Anterior vena cava (tissue), 1 donor: Measurements from ENCODE around the genes GKN2, AAK1 and FAM136A.

DNA sequence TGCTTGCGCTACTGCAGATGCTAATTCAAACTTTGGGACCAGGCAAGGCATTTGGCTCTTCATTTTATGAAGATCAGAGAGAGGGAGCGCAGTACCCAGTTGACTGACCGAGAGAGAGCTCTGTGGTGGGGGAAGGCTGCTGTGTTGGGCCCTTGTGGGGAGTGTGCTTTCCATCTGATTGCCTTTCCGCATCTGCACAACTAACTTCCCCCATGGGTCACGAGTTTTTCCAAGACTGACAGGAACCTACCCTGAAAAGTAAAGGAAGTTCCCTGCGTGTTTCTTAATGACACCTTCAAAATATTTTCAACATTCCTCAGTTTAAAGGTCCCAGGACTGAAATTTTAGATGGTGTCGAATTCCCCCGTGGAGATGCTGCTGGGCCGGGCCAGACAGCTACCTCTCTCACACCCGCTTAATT is 2.5 kb upstream of the ARHGAP25 start:
- PRO-cap: no peak

GRCh38 chr2:68952689-68953275 is at the start of gene GKN2:
Gene GKN2, minus strand, starts transcription at chr2:68952893.
- PRO-cap: no peak

GRCh38 chr2:69177764-69178803 is 165.1 kb downstream of the ANTXR1 start:
- PRO-cap: unidirectional peak, minus-strand start at chr2:69178196; bidirectional peak, plus-strand start at chr2:69178625, minus-strand start at chr2:69178336

DNA sequence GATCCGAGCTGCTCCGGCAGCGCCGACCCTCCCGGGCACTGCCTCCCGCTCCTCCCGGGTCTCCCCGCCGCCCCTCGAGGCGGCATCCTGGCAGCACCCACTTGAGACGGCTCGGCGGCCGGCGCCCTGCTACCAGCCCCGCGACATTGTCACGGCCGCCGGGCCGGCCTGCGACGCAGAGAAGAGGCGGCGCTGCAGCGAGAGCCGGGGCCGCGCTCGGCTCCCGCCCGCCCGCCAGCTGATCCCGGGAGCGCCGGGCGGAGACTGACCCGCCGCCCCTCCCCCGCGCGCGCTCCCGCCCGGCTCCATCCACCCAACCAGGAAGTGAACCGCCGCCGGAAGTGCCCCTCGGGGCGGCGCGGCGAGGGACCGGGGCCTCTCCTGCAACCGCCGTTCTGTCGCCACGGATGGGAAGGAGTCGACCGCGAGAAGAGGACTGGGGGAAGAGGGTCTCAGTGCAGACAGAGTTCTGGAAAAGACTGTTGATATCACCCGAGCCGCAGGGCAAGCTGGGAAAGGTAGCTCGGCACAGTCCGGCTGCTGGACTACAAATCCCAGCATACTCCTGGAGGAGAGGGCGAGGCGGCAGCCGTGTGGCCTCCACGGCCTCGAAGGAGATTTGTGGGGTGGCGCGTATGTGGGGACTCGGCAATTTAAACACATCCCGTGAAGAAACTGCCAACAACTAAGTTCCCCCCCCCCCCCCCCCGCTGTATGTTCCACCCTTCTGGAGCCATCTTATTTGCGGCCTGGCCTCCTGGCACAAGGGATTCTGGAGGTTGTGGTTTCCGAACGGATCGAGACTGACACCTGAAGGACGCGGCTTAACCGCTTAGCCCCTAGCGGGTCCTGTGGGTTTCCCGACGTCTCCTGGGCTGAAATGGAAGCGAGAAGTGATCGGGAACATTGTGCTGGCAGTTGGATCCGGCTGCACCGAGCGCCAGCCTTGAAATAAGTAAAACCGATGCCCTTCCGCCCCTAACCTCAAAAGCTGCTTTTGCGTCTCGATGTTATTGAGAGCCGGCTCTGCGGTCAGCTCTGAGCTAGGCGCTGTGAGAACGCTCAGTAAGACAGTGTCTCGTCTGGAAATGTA is at the start of gene AAK1:
AAK1 (minus strand) TSS at position 266 of the 1,093 bp plus-strand sequence.
- PRO-cap: bidirectional peak, plus-strand start at position 342 of the sequence, minus-strand start at position 240 of the sequence; unidirectional peak, plus-strand start at position 765 of the sequence; bidirectional peak, plus-strand start at position 1,013 of the sequence, minus-strand start at position 952 of the sequence

DNA sequence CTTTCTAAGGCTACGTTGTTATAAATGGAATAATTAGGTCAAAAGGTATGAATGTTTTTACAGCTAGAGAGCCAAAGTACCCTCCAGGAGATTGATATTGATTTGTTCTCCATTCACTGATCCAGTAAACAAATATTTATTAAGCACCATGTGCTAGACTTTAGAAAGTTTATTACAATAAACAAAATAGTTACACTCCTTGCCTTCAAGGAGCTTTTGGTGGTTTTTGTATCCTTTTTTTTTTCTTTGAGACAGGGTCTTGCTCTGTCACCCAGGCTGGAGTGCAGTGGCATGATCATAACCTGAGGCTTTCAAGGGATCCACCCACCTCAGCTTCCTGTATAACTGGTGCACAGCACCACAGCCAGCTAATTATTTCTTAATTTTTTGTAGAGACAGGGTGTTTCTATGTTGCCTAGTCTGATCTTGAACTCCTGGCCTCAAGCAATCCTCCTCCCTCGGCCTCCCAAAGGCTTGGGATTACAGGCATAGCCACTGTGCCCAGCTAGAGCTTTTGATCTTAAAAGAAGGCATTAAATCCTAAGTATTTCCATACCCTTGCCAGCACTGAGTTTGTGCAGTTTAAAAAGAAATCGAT is 6.8 kb upstream of the AAK1 start:
- PRO-cap: no peak

GRCh38 chr2:69652437-69652708 is 8.8 kb upstream of the AAK1 start:
- PRO-cap: no peak

GRCh38 chr2:69673997-69674838 is 30.7 kb upstream of the AAK1 start:
- PRO-cap: no peak

DNA sequence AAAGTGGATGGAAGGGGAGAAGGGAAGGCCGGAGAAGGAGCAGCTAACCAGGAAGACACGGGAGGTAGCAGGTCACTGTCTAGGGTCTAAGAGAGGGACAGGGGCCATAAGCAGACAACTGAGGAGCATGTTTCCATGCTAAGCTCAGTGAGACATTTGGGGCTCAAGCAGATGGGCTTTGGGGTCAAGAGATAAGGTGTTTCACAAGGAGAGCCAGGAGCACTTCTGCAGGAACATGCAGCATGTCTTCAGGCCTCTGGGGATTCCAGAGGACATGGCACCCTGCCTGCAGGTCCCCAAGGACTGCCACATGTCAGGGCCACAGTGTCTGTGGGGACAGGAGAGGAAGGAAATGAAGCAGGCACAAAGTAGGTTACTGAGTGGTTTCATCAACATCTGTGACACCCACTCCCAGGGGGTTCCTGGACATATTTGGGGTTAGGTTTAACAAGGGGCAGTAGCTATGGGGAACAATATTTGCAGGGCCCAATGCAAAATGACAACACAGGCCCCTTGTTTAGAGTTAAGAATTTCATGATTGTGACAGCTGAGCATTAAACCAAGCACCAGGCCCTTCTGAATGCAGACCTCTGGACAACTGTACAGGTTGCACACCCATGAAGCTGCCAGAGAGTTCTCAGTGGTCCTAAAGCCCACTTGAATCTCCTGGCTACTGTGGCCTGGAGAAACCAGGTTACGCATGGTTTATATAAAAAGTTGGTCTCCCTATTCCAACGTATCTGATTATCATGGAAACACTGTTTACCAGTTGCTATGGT is 48.4 kb upstream of the ANXA4 start:
- PRO-cap: no peak

GRCh38 chr2:69740641-69740956 is 1.3 kb upstream of the ANXA4 start:
- PRO-cap: no peak

DNA sequence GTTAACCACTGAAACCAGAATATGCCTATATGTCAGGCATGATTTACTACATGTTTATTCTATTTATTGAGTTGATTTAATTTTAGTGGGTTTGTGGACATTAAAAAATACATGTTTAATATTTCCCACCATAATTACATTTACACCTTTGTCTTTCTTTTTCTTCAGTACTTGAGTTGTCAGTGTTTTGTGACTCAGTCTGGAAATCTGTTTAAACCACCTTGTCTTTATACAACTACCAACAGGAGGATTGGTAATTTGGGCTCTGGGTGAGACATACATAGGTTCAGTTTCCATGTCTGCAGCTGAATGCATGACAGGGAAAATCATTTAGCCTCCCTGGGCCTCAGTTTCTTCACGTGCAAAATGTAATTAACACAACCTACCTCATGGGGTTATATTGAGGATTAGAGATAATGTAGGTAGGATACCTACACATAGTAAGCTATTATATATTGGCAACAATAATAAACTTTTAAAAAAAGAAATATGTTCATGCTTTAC is 1.9 kb upstream of the MXD1 start:
- PRO-cap: no peak

DNA sequence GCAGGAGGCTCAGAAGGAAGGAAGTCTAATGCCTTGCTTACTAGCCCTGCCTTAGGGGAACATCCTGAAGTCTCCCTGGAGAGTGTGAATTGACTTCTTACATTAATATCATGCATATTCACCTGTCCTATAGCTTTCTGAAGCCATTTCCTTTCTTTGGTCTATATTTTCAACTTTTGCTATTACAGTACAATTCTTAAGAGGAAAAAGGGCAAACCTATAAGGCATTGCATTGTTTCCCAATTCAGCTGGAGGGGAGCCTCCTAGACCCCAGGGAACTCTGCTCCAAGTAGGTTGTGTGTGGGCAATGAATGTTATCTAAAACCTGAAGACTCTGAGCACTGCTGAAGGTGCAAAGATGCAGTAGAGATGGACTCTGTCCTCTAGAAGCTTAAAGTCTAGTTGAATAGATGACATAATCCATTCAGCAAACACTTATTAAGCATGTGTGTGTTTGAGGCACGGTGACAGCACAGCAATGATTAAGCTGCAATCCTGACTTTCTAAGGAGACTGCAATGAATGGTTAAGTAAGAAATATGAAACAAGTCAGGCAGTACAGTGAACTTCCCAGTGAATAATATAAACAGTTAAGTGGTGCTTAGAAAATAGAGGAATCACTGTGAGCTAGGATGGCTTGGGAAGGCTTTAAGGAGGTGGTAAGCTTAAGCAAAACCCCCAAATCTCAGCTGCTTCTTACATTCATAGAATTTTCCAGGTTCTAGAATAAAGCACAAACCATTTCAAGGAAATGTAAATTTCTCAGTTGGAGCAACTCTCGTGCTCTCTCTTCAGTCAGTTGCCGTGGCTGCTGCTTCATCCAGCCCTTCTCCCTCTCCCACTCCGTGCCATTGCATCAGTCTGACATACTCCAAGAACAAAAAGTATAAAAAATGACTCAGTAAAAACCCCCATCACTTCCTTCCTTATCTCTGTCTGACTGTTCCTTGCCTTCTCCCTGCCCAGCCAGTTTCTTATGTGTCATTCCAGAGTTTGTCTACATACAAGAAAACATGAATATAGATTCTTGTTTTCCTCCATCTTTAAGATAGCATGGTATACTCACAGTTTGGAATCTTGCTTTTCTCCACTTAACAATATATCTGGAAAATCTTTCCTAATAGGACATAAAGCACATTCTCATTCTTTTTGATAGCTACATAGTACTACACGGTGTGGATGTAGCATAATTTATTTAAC is 19.1 kb downstream of the MXD1 start:
- PRO-cap: bidirectional peak, plus-strand start at position 928 of the sequence, minus-strand start at position 800 of the sequence

DNA sequence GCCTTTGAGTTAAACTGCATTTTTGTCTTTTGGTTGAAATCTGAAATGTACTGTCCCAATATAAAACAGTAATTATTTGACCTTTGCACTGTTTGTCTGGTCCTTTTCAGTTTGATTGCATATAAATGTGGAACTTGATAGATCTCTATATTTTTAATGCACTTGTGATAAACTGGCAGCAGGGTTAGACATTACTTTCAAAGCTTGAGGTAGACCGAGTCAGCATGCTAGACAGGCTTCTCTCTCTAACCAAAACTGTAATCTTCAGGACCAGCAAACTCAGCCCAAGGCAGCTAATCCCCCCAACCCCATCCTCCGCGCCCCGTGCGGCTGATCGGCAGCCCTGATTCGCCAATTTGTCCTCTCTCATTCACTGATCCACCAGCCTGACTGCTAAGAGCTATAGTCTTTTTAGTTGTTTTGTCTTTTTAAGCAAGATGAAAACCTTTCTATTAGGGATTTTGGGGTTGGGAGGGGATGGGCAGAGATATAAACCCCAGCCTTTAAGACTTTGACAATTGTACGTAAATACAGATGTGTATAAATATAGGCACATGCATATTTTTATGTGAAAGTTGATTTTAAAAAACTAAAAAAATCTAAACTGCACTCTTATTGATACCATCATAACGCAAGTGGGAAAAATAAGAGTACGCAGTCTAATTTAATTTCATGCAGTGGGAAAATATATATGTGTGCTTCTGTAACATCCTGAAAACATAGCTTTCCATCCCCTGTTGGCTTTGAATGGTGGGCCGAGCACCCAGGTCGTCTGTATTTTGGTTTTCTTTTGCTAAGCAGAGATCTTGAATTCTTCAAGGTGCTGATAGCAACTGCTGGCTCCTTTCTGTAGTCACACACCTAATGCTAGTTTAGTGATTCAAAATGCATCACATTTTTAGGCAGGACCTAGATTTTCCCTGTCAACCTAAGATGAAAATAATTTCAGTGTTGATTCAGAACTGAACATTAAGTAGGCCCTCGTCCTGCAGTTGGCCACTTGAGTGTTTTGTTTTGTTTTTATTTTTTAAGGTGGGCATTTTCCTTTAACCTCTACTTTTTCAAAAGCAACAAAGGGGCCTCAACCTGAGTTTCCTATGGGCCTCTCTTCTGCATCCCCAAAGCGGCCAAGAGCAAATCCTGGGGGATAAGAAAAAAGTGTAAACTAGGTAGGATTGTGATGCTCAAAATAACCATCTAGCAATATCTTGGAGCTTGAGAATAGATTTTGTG is 20.5 kb downstream of the ASPRV1 start:
- PRO-cap: no peak

DNA sequence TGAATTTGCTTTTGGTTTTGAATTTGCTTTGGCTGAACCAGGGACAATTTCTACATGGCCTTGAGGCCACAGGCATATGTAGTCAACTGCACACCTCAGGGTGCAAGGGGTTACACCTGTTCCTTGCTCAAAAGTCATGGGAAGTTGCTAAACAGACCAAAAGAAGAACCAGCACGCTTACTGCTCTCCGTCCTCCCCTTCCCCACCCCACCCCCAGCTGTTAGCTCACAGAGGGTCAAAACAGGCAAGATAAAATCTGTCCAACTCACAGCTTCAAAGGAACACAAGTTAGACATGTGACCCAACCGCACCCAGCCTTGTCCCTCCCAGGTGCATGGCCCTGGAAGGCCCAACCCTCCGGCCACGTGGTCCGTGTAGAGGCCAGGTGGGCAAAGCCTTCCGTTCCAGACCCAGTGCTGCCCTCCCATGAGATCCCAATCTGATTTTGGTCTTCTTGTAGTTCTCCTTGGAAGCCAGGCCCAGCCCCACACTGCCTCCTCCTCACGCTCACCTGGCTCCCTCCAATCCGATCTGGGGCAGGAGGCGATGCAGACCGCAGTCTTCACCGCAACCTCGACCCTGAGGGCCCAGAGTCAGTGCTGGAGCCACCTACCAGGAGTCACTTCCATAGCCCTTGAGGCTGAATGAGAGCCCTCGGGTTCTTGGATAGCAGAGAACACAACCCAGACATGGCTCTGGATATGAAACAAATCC is 14.5 kb upstream of the ASPRV1 start:
- PRO-cap: no peak

- PRO-cap: bidirectional peak, plus-strand start at chr2:70035104, minus-strand start at chr2:70034942
Observed at GRCh38 chr2:70034744-70035361, 52.4 kb upstream of the PCBP1 start.

DNA sequence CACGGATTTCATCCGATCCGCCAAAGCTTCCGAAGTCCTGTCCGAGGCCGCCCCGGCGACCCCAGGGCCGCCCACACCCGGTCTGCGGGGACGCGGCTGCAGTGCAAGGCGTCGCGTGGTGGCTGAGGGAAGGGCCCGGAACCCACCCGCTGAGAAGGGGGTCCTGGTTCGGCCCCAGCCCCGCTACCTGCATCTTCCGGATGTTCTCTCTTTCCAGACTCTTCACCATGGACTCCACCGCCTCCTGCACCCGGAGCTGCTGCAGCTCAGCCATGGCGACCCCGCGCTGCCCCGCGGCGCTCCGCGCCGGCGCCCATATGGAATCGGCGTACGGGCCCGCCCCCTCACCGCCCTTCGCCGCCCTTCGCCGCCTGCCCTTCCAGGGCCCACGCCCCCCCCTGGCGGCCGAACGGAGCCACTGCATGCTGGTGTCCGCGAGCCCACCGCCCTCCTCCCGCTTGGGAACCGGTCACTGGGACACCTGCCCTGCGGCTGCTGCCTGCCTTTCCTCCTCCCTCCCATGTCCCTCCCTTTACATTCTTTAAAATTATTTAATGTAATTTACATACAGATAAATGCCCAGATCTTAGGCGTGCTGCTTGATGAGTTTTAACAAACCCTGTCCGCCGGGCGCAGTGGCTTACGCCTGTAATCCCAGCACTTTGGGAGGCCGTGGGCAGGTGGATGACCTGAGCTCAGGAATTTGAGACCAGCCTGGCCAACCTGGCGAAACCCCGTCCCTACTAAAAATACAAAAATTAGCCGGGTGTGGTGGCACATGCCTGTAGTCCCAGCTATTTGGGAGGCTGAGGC is at the start of gene FAM136A:
FAM136A (minus strand) TSS at position 330 of the 813 bp plus-strand sequence.
- PRO-cap: unidirectional peak, minus-strand start at position 317 of the sequence

DNA sequence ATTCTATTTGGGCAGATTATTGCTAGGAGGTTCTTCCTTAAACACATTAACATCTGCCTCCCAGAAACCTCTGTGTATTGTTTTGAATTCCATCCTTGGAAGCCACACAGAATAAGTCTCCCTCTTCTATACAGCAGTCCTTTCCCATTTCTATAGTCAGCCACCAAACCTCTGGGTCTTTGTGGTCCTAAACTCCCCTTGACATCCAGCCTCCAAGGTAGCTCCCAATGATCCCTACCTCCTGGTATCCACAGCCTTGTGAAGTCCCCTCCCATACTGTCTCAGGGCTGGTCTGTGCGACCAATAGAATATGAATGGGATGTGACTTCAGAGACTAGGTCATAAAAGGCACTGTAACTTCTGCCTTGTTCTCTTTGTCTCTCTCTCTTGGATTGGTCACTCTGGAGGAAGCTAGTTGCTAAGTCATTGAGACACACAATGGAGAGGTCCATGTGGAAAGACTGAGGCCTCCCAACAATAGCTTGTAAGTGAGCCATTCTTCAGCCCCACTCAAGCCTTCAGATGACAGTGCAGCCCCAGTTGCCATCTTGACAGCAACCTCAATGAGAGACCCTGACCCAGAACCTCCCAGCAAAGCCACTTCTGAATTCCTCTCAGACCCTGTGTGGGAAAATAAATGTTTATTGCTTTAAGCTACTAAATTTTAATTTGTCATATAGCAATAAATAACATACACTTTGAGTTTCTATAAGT is 72.1 kb downstream of the TGFA start:
- PRO-cap: no peak

DNA sequence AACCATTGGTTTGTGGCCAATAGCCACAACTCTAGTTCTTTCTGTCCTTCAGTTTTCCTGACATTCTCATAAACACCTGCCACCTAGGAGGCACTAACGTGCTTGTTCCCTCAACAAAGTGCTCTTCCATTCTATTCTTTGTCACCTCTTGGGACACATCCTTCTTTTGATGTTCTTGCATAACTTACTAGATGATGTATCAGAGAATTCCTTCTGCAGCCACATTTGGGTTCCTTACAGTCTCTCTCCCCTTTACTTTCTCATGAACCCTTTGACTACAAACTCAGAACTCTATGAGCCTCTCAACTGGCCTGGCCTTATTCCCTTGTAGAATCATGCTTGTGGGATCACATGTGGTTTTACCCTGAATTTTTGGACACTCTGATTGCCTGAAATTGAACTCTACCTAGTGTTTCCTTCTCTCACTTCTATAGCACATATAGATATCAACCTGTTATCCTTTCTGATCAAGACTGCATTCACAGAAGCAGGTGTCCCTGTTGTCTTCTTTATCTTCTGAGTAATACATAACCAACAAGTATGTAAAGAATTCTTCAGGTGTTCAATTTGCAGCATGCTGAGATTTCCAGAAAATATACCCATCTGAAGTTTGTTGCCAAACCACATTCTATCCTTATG is 69.8 kb downstream of the TGFA start:
- PRO-cap: no peak

GRCh38 chr2:70524824-70525661 is 28.6 kb downstream of the TGFA start:
- PRO-cap: no peak

- PRO-cap: no peak
Observed at GRCh38 chr2:70977757-70978206, 648 bp upstream of the ANKRD53 start.

DNA sequence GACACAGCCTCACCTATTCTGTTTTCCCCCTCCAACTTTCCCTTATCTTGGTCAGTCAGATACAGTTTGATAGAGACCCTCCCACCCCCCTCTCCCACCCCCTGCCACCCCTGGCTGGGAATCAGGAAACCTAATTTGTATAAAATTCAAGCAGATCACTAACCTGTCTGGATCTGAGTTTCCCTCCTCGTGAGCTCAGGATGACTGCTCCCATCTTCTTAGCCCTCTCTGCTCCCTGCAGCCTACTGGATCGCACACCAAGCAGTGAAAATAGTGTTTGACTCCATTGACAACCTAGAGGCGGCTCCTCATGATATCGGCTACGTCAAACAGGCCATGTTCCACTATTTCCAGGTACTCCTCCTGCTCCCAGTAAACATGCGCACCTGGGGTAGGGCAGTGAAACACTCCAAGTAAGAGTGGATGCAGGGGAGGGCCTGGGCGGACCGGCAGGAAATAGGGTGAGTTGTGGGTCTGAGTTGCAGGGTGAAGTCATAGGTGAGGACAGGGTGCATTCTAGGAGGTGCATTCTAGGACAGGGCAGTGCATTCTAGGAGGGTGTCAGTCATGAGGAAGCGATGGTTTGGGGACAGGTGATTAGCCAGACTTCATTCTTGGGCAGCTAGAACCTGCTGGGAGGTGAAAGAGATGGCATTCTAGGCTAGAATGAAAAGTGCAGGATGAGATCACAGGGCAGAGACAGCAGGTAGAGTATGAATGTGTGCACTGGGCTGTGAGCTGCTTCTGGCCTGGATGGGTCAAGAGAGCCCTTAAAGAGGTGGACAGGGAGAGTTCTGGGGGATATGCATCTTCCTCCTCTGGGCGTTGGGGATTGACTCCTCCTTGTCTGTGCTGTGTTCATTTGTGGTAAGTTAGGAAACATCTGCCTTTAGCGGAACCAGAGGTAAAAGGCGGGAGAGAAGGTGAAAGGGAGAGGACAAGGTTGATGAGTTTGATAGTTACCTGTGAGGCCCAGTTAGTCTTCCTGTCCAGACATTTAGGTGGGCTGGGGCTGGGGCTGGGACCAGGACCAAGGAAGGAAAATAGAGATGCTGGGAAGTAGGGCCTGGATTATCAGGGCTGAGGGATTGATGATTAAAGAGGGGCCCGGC is 5.1 kb downstream of the NAGK start:
- PRO-cap: no peak